Right common carotid artery plus branches (tissue), 1 donor: Measurements from ENCODE around the genes ZNF415, VN1R2, PRKCG and LILRB5.

DNA sequence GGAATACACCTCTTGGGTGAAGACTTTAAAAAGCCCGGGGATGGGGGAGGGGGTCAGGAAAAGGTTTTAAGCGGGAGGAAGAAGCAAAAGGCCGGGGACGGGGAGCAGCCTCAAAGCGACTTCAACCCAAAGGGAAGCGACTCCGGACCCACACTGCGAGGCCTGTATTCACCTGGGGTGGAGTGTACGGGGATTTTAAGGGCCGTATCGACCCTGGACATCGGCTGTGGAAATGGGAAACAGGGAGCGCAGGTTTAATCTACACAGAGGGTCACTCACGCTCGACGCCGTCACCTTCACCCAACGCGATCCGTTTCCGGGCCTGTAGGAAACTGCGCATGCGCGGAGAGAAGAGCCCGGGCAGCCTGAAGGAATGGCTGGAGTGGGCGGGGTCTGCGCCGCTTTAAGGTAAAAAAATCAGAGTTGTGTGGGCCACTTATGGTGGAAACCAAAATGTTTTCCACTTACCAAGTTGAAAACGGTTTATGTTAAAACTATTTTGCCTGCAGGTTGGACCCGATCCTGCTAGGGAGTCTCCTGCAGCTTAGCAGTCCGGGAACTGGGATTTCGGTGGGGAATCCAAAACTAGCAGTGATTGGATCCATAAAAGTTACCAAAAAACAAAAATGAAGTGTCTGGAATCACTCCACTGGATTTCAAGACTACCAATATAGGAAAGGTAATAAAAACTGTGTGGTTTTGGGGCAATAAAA lies at the start of gene ZNF415:
Gene ZNF415, minus strand, starts transcription at position 334 of the 713 bp plus-strand sequence.
- PRO-cap = unidirectional peak, minus-strand start at position 324 of the sequence

DNA sequence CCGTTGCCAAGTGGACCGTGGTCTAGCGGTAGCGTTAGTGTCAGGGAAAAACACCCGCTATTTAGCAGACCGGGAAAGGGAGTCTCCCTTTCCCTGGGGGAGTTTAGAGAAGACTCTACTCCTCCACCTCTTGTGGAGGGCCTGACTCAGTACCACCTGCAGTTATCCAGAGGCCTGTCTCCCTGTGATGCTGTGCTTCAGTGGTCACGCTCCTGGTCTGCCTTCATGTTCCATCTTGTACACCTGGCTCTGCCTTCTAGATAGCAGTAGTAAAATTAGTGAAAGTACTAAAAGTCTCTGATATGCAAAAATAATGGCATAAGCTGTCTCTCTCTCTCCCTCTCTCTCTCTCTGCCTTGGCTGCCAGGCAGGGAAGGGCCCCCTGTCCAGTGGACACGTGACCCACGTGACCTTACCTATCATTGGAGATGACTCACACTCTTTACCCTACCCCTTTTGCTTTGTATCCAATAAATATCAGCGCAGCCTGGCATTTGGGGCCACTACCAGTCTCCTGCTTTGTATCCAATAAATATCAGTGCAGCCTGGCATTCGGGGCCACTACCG lies at the start of gene VN1R2:
Gene VN1R2, plus strand, starts transcription at position 345 of the 567 bp plus-strand sequence.
- PRO-cap = no peak

DNA sequence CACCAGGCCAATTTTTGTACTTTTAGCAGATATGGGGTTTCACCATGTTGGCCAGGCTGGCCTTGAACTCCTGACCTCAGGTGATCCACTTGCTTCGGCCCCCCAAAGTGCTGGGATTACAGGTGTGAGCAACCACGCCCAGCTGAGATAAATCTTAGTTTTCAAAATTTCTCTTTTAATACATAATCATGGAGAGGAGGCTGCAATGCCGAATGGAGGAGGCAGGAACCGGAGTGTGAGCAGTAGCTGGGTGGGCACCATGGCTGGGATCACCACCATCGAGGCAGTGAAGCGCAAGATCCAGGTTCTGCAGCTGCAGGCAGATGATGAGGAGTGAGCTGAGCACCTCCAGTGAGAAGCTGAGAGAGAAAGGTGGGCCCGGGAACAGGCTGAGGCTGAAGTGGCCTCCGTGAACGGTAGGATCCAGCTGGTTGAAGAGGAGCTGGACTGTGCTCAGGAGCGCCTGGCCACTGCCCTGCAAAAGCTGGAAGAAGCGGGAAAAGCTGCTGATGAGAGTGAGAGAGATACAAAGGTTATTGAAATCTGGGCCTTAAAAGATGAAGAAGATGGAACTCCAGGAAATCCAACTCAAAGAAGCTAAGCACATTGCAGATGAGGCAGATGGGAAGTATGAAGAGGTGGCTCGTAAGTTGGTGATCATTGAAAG lies 11.7 kb downstream of the ZNF813 start:
- PRO-cap = no peak

DNA sequence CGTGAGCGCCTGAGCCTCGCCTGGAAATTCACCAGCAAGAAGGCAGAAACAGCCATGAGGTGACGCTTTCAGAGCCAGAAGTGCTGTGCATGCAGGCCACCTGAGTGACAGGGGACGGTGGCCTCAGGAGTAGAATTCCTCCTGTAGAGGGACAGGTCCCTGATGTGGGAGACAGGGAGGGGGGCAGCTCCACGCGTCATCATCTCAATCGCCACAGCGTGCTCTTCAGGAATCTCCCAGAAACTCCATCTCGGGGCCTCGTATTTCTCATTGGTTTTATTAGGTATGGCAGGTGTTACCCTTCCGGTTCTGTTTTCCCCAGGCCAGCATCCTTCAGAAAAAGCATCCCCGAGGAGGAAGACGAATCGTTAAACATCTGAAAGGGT lies 942 bp downstream of the ZNF331 start:
- PRO-cap = no peak

GRCh38 chr19:53545792-53546303 lies 7.9 kb downstream of the ZNF331 start:
- PRO-cap = no peak

DNA sequence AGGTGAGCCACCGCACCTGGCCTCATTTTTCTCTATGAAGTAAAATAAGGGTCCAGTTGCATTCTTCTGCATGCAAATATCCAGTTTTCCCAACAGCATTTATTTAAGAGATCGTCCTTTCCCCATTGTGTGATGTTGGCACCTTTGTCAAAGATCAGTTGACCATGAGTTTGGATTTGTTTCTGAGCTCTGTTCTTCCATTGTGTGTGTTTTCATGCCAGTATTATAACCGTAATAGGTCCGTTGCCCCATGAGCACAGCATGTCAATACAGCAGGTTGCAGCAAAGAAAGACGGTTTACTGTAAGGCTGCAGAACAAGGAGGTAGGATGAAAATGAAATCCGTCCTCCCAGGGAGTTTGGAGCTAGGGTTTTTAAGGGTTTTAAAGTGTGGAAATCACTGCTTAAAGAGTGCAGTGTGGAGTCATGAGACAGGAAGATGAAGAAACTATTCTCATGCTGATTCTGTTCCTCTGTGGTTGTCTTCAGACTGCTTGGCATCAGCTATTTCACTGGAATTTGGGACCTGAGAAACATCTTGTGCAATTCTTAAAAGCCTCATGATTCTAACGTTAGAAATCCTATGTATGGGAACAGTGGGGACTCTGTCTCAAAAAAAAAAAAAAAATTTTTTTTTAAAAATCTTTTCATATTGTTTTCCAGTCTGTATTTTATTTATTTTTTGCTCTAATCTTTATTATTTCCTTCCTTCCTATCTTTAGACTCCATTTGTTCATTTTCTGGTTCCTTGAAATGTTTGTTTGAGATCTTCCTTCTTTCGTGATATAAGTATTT lies 11.3 kb downstream of the ZNF331 start:
- PRO-cap = no peak

- PRO-cap = no peak
Observed at GRCh38 chr19:53561479-53561912, 23.6 kb downstream of the ZNF331 start.

- PRO-cap = no peak
Observed at GRCh38 chr19:53882093-53882589, at the start of gene PRKCG. PRKCG (plus strand) TSS chr19:53882197.

DNA sequence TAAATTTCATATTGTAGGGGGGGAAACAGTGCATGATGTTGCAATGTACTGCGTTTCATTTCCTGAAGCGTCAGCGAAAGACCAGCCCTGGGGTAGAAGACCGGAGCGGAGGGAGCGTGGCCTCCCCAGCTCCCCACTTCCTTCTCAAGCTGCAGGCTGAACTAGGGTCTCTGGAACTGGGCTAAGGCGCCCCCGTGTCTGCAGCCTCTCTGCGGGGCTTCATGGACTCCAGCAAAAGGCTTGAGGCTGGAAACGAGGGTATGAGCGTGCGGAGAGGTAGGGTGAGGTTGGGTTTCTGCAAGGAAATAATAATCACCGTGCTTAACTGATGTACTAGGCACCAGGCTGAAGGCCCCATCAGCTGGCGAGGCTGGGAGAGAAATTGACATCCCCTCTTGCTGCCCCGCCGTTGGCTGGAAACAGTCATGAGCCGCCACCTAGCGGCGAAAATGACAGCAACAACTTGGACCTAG lies 32.2 kb downstream of the CACNG6 start:
- PRO-cap = no peak

DNA sequence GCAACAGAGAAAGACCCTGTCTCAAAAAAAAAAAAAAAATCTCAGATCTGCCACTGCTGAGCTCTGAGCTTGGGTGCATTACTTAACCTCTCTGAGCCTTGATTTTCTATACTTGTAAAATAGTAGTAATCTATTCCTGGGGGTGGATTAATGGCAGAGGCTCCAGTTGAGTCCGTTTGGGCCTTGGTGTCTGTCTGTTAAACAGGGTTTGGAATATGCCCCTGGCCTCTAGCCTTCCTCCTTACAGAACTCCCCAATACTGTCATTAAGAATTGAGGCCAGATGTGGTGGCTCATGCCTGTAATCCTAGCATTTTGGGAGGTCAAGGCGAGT lies 3.3 kb downstream of the TFPT start:
- PRO-cap = no peak

DNA sequence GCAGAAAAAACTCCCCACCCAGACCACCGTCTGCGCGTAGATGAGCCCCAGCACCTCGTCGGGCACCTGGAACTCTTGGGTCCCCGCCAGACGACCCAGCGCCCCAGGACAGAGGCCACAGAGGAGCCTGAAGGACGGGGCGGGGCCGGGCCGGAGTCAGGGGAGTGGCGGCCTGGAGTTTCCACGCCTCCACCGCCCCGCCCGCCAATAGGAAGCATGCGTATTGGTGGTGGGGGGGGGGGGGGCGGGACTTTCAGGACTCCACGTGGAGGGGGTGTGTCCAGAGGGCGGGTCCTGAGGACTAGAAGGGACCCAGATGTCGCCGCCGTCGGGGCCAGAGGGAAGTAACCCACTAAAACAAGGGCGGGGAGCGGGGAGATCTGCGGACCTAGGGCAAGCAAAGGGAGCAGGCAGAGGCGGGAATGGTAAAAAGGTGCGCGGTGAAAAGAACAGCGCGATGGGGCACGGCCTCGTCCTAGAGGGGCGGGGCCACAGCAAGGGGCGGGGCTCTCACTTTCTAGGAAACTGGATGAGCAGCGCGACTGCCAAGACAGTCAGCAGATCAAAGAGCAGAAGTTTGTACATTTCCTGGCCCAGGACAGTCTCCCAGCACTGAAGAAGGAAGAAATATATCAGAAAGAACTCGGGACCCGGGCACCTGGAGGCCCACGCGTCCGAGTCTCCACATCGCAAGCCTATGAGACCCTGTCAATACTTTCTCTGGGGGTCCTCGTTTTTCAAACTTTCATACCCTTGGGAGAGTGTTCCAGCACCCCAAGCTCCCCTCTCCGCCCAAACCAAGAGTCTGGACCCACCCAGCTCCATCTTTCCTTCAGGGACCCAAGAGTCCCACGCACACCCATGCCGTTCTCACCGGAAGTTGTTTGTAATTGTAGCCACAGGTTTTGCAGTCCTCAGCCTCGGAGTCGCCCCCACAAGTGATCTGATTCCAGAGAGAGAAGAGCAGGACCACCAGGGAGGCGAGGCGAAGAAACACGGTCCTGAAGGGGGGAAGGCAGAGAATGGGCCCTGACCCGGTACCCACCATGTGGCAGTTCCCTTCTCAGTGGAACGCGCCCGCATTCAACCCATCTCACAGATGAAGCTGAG lies 3.0 kb upstream of the LENG1 start:
- PRO-cap = unidirectional peak, plus-strand start at position 550 of the sequence

- PRO-cap = no peak
Observed at GRCh38 chr19:54189164-54189237, 379 bp downstream of the MBOAT7 start.

- PRO-cap = no peak
Observed at GRCh38 chr19:54201380-54201913, 789 bp downstream of the RPS9 start.

DNA sequence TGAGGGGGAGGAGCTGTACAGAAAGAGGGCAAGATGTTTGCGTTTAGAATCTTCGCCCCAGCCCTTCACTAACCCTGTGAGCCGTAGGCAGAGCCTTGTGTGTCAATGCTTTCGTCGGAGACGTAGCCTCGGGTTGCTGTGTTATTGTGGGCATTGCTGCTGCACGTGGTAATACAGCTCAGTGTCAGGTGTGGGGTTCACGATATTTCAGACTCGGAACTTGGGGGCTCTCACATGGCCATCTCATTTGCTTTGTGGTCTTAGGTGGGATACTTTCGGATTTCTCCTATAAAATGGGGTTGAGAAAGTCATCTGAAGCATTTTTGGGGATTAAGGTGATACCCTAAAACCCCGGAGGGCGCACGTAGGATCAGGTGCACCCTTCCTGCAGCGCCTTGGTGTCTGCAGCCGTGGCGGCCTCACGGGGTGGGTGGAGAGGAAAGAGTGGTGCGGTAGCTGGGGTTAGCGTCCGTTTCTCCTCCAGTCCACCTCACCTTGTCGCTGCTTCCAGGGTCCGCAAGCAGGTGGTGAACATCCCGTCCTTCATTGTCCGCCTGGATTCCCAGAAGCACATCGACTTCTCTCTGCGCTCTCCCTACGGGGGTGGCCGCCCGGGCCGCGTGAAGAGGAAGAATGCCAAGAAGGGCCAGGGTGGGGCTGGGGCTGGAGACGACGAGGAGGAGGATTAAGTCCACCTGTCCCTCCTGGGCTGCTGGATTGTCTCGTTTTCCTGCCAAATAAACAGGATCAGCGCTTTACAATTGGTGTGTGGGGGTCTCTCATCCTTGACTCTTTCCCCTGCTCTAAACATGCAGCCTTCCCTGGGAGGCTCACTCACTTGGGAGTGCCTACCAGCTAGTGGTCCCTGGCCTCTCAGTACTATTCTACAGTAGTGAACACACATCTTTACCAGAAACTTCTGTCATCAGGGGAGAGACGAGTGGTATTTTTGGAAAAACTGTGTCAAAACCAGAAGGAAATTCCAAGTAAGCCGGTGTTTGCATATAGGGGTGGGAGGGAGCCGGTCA lies 6.5 kb downstream of the RPS9 start:
- PRO-cap = no peak

DNA sequence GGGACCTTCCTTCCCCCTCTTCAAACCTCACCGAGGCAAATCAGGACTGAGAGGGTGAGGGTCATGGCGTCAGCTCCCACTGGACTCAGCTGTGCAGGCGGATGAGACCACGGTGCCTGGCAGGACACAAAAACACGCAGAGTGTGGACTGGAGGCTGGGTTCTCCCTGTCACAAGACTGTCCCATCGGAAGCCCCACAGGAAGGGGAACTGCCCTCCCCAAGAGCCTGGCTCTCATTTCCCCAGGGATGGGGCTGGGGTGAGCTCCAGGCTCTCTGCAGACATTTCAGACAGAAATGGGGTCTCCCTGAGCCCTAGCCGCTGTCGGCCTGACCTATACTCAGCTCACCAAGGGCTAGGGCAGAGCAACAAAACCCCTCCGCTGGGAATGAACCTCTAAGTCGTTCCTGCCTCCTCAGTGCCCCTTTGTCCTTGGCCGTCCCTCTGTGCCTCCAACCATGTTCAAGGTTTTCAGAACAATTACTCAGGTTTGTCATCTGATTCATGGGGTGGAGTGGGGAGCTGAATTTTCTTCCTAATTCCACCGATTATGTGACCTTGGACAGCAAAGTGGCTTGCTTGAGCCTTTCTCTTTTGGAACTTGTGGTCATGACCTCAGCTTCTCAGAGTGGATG lies at the start of gene LILRB5:
Gene LILRB5, minus strand, starts transcription at position 145 of the 634 bp plus-strand sequence.
- PRO-cap = unidirectional peak, minus-strand start at position 136 of the sequence; bidirectional peak, plus-strand start at position 244 of the sequence, minus-strand start at position 136 of the sequence

DNA sequence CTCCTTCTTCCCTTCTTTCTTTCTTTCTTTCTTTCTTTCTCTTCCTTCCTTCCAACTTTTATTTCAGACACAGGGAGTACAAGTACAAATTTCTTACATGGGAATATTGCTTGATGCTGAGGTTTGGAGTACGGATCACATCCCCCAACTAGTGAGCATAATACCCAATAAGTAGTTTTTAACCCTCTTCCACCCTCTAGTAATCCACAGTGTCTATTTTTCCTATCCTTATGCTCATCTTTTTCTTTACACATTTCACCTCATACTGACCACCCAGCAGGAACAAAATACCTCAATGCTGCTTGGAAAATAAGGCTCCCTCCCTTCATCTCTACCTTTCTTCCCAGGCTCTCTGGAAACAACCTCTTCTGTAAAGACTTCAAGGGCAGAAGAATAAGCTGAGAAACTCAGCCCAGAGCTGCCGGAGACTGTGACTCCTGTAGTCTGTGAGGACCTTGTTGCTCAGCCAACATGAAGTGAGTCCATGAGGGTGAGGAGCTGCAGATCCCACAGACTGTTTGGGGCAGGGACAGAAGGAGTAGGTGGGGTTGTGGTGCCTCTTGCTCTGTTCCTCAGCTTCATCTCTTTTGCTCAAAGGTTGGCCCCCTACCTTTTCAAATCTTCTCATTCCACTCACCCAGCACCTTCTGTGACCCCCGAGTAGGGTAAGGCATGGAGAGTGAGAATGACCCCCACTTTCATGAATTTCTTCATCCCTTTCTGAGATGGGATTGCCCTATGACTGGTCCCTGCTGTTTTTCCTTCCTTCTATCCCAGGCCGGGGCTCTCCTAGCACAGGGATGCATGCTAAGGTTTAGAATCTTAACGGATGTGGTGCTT lies 7.9 kb downstream of the LILRA5 start:
- PRO-cap = no peak

DNA sequence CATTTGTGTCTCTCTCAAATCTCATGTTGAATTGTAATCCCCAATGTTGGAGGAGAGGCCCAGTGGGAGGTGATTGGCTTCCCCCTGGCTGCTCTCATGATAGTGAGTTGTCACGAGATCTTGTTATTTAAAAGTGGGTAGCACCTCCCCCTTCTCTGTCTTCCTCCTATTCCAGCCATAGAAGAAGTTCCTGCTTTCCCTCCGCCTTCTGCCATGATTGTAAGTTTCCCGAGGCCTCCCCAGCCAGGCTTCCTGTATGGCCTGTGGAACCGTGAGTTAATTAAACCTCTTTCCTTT lies 3.8 kb downstream of the LILRA4 start:
- PRO-cap = no peak

DNA sequence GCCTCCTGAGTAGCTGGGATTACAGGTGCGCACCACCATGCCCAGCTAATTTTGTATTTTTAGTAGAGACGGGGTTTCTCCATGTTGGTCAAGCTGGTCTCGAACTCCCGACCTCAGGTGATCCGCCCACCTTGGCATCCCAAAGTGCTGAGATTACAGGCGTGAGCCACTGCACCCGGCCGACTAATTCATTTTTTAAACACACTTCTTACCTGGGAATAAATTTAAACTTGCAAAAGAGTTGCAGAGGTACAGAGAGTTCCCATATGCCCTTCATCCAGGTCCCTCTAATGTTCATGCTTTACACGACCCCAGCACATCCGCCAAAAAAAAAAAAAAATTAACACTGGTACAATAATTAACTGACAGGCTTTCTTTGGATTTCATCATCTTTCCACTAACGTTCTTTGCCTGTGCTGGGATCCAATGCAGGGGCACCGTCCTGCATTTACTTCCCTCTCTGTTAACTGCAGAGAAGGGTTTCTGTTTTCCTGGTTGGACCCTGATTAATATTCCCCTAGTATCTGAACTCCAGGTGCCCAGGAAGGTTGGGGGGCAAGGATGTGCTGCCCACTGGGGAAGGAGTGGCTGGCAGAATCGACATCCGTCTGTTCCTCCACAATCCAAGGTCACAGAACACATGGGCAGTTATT lies 4.2 kb upstream of the LAIR1 start:
- PRO-cap = no peak

DNA sequence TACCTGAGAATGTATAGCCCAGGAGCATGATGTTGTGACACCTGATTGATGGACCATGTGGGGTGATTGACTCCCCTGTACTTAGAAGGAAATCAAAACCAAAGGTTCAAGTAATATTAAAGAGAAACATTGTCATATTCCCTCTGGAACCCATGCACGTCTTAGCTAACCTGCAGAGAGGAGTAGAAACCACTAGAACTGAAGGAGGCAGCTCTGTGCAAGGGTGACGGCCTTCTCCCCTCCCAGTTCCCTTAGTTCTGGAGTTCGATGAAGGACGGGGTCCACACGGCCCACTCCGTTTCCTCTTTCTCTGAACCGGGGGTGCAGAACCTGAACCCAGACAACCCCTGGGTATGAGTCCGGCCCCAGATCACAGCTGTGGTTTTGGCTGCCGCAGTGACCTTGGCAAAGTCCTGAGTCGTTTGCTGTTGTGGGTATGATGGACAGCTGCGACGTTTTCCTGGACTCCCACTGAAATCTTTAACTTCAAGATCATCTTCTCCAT lies 9.5 kb upstream of the LAIR1 start:
- PRO-cap = no peak

DNA sequence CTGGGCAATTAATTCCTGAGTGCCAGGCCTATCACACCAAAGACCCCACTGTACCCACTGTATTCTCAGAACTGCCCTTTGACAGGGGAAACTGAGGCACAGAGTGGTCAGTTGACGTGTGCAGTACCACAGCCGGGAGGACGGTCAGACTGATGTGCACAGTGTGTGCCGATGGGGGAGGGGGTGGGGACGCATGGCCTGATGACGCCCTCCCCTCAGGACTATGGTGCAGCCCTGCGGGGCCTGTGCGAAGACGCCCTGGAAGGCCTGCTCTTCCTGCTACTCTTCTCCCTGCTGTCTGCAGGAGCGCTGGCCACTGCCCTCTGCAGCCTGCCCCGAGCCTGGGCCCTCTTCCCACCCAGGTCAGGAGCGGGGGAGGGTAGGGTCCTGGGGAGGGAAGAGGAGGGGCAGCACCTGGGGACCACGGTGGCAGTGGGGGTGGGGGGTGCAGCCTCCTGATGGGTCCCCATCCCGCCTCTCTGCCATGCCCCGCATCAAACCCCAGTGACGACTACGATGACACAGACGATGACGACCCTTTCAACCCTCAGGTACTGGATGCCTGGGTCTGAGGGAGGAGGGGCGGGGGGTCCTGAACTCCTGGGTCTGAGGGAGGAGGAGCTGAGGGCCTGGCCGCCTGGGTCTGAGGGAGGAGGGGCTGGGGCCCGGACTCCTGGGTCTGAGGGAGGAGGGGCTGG lies 13.5 kb upstream of the LENG8 start:
- PRO-cap = no peak